Temporal lobe (tissue), 2 donors: ENCODE measurements around a stretch of chr9.

GRCh38 chr9:134210677-134211597 lies 75.1 kb downstream of the WDR5 start:
- RAMPAGE, long total RNA = no peak

GRCh38 chr9:134214799-134215542 lies 79.1 kb downstream of the WDR5 start:
- RAMPAGE, long total RNA = no peak

GRCh38 chr9:134217378-134218160 lies 81.7 kb downstream of the WDR5 start:
- RAMPAGE, long total RNA = no peak

DNA sequence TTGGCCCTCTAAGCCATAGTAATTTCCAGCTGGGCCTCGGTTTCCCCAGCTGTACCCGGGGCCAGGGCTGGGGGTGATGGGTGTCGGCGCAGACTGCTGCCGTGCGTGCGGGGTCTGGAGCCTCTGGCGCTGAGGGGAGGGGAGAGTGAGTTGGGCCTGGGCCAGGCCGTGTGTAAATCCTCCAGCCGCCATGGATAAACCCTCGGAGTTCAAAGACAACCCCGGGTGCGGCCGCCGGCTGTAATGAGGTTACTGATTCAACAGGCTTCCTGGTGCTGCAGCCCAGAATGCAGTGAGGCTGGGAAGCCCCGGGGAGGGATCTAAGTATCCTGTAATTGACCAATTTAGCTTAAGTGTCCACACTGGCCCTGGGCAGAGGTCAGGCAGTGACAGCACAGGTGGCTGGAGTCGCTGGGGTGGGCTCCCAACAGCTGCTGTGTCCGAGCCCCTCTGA lies 7.2 kb downstream of the RXRA start:
- RAMPAGE, long total RNA = no peak

GRCh38 chr9:134334027-134334419 lies 7.8 kb downstream of the RXRA start:
- RAMPAGE, long total RNA = no peak

GRCh38 chr9:134353966-134354862 lies 28.0 kb downstream of the RXRA start:
- RAMPAGE, long total RNA = no peak

DNA sequence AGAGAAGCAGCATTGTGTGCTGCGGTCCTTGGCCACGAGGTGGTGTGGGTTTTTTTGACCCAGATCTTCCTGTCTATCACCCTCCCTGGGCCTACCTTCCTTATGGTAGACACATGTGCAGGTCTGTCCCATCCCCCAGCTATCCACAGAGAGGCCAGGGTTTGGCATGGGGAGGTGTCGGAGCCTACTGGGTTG lies 47.1 kb downstream of the RXRA start:
- RAMPAGE, long total RNA = no peak

GRCh38 chr9:134374341-134374973 lies 48.2 kb downstream of the RXRA start:
- RAMPAGE, long total RNA = no peak

DNA sequence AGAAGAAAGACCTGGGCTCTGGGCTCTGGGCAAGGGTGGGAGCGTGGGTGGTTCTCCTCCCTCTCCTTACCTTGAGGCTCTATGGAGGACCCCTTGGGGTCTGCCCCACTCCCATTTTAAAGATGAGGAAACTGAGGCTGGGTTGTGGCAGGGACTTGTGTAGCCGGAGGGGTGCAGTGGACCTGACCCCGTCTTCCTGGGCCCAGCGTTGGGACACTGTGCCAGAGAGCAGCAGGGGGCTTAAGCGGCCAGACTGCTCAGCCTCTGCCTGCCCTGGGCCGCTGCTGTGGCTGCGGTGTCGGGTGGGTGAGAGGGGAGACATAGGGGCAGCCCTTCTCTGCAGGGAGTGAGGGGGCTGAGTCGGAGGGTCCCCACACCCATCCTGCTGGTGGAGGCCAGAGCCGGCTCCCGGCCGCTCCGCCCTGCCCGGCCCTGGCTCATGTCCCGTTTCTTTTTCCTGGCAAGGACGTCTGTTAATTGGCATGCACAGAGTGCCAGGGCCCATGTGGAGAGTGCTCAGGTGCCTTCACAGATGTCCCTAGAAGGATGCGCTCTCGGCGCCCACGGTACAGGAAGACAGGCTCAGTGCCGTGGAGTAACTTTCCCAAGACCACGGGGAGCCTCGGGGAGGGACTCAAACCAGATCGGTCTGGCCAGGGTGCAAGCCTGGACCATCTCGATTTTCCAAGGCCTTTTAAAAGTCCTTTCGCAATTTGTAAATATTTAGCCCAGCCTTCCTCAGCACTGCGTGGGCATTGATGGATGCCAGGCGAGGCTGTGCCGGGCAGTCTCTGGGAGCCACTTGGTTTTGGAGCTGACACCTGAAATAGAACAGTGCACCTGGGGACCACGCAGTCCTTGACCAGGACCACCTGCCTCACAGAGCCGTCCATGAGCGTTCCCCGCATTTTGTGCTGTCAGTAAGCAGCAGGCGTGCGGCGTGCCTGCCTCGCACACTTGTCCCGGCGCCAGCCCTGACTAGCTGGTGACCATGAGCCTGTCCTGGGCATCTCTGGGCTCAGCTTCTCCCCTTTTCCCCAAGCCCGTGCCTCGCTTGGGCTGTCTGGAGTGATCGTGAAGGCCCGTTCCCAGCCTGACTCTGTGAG lies 60.9 kb downstream of the RXRA start:
- RAMPAGE, long total RNA = no peak

GRCh38 chr9:134391276-134391646 lies 65.0 kb downstream of the RXRA start:
- RAMPAGE, long total RNA = no peak

DNA sequence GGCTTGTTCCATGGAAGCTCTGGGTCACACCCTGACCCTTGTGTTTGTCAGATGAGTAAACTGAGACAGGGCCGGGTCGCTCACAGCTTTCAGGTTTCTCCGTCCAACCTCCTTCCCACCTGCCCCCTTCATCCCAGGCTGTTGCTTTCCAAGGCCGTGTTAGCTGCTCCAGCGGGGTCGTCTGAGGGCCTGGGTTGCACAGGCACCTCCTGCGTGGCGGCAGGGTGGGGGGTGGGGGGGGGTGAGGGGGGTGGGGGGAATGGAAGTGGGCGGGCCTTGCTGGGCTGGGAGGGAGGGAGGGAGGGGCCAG lies 99.0 kb downstream of the RXRA start:
- RAMPAGE, long total RNA = no peak

DNA sequence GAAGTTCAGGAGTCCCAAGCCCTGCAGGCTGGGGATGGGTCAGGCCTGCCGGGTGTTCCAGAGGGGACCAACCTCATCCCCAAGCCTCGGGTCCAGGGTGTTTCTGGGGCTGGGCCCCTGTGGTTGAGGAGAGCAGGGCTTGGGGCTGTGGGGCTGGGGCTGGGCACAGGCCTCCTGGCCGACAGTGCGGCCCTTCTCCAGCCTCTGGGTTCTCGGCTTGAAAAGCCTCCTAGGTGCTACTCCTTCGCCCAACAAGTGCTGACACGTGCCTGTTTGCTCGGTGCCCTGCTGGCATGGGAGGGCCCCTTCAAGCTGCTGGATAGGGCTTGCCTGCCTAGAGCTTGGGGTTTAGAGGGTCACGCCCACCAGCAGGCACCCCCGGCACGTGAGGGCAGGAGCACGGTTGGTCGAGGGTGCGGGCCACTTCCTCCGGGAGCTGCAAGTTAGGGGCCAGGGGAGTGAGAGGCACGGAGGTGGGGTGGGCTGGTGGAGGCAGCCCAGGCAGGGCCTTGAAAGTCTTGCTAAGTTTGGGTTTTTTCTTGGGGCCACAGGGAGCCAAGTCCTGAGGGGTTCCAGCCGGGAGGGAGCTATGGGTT lies 106.2 kb downstream of the RXRA start:
- RAMPAGE, long total RNA = no peak

GRCh38 chr9:134457013-134457339 lies 130.7 kb downstream of the RXRA start:
- RAMPAGE, long total RNA = no peak

DNA sequence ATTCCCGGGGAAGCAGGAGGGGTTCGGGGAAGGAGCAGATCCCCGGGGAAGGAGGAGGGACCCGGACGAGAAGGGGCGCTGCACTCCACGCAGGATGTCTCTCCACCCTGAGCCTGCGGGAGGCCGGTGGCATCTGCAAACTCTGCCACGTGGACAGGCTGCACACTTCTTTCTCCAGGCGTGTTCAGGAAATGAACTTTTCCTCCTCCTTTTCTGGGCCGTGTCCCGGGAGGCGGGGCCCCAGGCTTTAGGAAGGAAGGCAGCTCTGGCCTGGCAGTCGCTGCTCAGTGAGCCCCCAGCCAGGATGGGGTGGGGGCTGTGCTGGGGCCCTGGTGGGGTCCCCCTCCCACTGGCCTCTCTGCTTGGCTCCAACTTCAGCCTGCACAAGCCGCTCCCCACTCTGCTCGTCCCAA lies 149.1 kb downstream of the RXRA start:
- RAMPAGE, long total RNA = no peak

- RAMPAGE, long total RNA = no peak
Measured at GRCh38 chr9:134592377-134592759, 49.2 kb upstream of the COL5A1 start.

- RAMPAGE, long total RNA = no peak
Measured at GRCh38 chr9:134707190-134708231, 65.9 kb downstream of the COL5A1 start.

GRCh38 chr9:134843666-134844126 lies 36.9 kb upstream of the FCN2 start:
- RAMPAGE, long total RNA = no peak

DNA sequence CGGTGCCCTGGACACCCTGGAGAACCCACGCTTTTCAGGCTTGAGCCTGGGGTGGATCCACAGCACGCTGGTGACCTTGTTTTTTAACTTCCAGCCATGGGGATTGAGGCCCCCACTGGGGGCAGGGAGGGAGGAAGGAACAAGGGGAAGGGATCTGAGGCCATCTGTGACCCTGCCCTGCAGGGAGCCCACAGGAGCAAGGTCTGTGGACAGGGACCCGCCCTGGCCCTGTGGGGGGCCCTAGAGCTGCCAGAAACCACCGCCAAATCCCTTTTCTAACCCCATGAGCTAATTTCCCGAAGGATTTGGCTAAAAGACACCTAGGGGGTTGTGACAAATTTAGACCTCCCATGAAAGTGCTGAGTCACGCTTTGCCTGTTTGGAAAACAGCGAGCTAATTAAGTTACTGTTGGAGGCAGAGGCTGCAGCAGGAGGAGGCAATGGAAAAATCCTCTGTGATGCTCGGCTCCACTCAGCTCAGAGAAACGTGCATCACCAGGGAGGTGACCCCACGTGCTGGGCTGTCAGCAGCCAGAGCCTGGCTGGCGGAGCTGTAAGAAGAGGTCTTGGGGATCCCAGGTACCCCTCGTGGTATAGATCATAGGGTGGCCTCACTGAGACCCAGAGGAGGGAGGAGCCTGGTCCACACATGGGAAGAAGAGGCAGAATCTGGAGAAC lies 50.0 kb downstream of the OLFM1 start:
- RAMPAGE, long total RNA = no peak

- RAMPAGE, long total RNA = no peak
Measured at GRCh38 chr9:135441289-135441906, 38.2 kb upstream of the PPP1R26 start.

- RAMPAGE, long total RNA = no peak
Measured at GRCh38 chr9:135491021-135491453, 8.6 kb downstream of the PIERCE1 start.